RPMI7951 (cell line): Measurements from ENCODE around the genes RELB, RTN2 and PPM1N.

DNA sequence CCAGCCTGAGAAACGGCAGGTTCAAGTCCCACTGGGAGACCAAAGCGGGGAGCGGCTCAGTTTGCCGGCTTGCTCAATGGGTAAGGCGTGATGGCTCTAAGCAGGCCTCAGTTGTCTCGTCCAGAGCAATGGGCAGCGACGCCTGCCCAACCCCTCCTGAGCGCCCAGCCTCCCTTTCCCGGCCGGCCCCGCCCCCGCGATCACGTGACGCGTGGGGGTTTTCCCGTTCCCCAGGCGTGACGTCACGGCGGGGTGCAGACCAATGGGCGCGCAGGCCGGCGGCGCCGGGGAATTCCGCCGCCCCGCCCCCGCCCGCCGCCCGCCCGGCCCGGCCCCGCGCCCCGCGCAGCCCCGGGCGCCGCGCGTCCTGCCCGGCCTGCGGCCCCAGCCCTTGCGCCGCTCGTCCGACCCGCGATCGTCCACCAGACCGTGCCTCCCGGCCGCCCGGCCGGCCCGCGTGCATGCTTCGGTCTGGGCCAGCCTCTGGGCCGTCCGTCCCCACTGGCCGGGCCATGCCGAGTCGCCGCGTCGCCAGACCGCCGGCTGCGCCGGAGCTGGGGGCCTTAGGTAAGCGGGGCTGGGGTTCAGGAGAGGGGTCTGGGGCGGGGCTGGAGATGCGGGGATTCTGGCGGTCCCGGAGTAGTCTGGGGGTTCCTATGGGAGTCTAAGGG is at the start of gene RELB:
Gene RELB (plus strand): TSS at position 346 of the 671 bp plus-strand sequence.
- RAMPAGE, long total RNA, result no peak

- RAMPAGE, long total RNA, result no peak
Measured at GRCh38 chr19:45074772-45075050, 1.6 kb downstream of the ZNF296 start.

DNA sequence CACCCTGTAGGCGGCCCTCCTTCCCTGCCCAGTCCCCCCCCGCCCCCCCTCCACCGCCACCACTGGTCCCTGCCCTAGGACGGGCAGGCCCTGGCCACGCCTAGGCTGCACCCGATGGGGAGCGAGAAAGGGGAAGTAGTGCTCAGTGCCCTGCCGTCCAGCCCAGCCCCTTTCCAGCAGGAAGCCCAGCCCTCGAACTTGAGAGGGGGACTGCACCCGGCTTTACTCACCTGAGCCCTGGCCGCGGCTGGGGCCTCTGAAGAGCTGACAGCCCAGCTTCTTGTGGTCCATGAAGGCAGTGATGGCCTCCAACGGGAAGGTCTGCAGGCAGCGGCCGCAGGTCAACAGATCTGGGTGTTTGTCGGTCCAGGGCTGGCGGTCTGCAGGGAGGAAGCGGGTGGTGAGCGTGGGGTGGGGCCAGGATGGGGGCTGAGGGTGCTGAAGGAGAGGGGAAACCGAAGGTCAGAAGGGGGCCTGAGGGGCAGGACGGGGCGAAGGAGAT is 744 bp downstream of the ZNF296 start:
- RAMPAGE, long total RNA, result no peak

DNA sequence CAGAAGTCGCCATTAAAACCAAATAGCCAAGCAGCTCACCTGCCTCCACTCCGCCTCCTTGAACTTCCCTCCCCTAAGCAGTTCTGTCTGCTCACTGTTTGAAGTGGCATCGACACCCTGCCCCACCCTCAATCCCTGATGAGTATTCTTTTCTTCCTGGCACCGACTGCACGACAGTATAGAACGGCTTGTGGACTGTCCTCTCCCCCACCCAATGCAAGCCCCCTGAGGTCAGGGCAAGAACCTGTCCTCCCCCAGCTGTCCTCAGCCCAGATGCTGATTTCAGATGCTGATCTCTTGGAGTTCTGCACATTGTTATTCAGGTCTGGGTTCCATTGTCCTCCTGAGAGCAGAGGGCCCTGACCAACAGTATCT is 1.0 kb upstream of the ZNF296 start:
- RAMPAGE, long total RNA, result no peak

DNA sequence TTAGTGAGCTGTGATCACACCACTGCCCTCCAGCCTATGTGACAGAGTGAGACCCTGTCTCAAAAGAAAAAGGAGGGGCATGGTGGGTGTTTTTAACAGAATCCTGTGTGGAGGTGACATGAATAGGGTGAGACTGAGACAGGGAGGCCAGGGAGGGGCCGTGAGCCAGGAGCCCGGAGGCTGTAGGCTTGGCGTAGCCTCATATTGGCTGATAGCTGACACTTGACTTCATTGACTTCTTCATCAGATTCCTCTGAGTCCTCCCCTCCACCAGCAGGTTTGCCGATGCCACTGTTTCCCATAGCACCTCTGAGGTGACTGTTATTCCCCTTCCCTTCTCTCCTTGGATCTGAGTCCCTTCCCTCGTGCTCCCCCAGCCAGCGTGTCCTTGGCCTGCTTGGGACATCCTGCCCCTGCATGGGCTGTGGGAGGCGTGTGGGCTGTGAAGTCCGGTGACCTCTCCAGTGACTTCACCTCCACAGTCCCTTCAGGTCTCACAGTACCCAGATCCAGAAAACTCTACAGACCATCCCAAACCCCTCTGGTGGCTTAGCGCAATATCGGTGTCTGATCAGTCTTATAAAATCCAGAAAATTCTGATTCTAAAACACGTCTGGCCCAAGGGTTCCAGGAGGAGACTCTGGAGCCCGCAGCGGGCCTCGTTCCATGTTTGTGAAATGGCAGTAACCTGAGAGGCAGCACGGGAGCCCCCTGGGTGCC is 8.8 kb downstream of the PPP1R37 start:
- RAMPAGE, long total RNA, result no peak

DNA sequence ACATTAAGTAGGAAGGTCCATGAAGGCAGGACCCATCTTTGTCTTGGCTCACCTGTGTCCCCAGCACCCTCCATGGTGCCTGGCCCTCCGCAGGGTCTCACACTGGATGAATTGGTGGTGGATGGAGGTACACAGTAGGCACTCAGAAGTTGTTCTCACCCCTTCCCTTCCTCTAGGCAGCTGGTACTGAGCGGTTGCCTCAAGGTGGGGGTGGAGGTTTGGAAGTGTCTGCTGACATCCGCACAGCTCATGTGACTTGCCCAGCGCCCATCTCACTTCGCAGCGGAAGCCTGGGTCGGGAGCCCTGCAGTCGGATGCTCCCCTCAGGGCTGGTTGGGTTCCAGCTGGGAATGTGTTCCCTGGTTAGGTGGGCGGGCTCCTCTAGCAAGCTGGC is 10.1 kb downstream of the PPP1R37 start:
- RAMPAGE, long total RNA, result no peak

- RAMPAGE, long total RNA, result no peak
Measured at GRCh38 chr19:45152084-45153170, 8.4 kb downstream of the NKPD1 start.

GRCh38 chr19:45179157-45180023 is 806 bp downstream of the BLOC1S3 start:
- RAMPAGE, long total RNA, result no peak

GRCh38 chr19:45402192-45403343 is 2.3 kb downstream of the PPP1R13L start:
- RAMPAGE, long total RNA, result no peak

- RAMPAGE, long total RNA, result no peak
Measured at GRCh38 chr19:45468754-45469369, 1.1 kb downstream of the FOSB start.

GRCh38 chr19:45469577-45469857 is 1.7 kb downstream of the FOSB start:
- RAMPAGE, long total RNA, result no peak

- RAMPAGE, long total RNA, result no peak
Measured at GRCh38 chr19:45471585-45471893, 3.7 kb downstream of the FOSB start.

DNA sequence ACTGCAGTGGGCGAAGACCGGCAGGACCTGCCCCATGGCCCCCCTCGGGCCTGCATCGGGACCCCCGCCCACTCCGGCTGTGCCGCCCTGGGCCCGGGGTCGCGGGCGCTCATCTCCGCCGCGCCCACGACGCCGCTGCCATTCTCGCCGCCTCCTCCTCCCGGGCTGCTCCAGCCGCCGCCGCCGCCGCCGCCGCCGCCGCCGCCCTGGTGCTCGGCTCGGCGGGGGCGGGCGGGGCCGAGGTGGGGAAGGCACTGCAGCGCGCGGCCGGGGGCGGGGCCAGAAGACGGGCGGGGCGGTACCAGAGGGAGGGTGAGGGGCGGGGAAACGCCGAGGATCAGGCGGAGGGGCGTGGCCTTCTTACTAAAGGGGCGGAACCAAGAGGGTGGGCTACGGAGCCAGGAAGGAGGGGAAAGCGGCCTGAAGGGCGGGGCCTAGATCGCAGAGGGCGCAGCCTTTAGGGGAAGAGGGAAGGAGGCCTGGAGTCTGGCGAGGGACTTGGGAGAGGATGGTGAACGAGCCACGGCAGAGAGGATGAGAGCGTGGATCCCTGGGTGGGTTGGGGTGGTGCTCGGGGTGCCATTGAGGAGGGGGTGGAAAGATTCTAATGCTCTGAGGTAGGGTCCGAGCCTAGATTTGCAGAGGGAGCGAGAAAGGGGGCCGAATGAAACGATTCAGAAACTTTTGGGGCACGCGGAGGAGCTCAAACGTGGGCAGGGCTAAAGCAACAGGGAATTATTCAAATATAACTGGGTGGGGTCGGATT is at the start of gene RTN2:
Gene RTN2 (minus strand): TSS at position 258 of the 766 bp plus-strand sequence.
- RAMPAGE, long total RNA, result no peak

DNA sequence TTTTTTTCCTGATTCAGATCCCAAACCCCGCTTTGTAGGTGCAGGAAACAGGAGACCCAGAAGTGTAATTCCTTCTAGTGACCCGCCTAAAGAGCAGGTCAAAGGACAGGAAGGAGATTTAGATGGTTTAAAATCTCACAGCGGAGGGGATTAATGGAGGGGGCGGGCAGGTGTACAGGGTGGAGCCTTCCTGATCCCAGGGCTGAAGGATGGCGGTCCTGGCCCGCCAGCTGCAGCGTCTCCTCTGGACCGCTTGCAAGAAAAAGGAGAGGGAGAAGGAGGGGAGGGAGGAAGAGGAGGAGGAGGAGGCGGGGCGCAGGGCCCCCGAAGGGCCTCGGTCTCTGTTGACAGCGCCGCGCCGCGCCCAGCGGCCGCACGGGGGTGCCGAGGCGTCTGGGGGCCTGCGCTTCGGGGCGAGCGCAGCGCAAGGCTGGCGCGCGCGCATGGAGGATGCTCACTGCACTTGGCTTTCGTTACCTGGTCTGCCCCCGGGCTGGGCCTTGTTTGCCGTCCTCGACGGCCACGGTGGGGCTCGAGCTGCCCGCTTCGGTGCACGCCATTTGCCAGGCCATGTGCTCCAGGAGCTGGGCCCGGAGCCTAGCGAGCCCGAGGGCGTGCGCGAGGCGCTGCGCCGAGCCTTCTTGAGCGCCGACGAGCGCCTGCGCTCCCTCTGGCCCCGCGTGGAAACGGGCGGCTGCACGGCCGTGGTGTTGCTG is at the start of gene PPM1N:
Gene PPM1N (plus strand): TSS at position 180 of the 716 bp plus-strand sequence.
- RAMPAGE, long total RNA, result no peak

- RAMPAGE, long total RNA, result no peak
Measured at GRCh38 chr19:45514931-45515733, 7.9 kb downstream of the VASP start.

- RAMPAGE, long total RNA, result no peak
Measured at GRCh38 chr19:45523418-45524265, 16.4 kb downstream of the VASP start.

GRCh38 chr19:45553345-45553818 is 31.2 kb downstream of the OPA3 start:
- RAMPAGE, long total RNA, result no peak

DNA sequence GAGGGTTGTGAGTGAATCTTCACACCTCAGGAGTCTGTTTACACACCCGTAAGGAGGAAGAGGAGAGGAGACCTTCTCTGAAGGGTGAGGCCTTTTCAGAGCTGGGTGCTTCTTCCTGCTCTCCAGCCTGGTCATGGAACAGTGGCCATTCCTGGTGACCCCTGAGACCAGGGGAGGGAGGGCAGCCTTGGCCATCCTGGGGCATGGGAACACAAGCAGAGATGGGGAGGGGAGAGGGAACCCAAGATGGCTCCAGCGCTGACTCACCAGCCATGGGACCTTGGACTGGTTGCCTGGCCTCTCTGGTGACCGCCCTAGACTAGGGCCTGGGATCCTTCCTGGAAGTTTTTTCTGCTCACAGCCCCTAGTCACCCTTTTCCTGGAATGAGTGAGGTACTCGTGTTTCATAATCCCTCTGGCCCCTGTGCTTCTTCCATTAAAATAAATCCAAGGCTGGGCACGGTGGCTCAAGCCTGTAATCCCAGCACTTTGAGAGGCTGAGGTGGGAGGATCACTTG is 3.2 kb upstream of the OPA3 start:
- RAMPAGE, long total RNA, result no peak

GRCh38 chr19:45718035-45718400 is 12.7 kb downstream of the FBXO46 start:
- RAMPAGE, long total RNA, result no peak

- RAMPAGE, long total RNA, result no peak
Measured at GRCh38 chr19:45769523-45770141, 580 bp upstream of the SIX5 start.